ENCODE results near the genes ETV2, KMT2B, KIRREL2 and ZNF793.

- RAMPAGE, long total RNA = no peak
- RRBS = 90% methylated on average over 4 of the region's 14 CpGs
These were observed 8.1 kb downstream of the TMEM147 start for GRCh38 chr19:35553521-35554002.

- RAMPAGE, long total RNA = no peak
- RRBS = no CpG with 5 or more reads among the region's 10 CpGs
These were observed 5.7 kb upstream of the RBM42 start for GRCh38 chr19:35623008-35623631.

DNA sequence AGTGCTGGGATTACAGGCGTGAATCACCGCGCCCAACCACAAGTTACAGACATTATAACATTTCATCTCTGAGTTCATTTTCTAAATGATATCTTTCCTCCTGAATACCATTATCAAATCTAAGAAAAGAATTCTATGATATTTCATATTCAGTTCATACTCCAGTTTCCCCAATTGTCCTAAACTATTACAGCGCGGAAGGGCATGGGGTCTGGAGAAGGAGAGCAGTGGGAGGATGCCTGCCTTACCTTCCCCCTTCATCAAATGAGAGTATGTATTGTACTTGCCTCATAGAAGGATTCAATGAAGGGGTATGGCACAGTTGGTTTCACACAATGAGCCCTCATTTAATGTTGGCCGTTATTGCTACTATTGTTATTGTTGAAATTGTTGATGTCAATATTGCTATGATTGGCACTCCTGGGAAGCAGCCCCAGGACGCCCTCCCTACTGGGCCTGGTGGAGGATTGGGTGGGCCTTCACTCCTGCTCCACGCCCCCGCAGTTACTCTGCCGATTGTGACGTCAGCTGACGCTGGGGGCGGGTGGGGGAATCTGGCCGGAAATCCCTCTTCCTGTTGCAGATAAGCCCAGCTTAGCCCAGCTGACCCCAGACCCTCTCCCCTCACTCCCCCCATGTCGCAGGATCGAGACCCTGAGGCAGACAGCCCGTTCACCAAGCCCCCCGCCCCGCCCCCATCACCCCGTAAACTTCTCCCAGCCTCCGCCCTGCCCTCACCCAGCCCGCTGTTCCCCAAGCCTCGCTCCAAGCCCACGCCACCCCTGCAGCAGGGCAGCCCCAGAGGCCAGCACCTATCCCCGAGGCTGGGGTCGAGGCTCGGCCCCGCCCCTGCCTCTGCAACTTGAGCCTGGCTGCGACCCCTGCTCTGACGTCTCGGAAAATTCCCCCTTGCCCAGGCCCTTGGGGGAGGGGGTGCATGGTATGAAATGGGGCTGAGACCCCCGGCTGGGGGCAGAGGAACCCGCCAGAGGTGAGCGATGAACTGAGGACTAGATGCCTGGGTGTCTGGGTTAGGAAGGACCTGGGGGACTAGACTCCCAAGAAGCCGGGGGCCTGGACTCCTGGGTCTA is at the start of gene ETV2:
Gene ETV2 (plus strand): TSS at position 580 of the 1,091 bp plus-strand sequence.
- RAMPAGE, long total RNA = no peak
- RRBS = 74% methylated on average over 4 of the region's 35 CpGs

DNA sequence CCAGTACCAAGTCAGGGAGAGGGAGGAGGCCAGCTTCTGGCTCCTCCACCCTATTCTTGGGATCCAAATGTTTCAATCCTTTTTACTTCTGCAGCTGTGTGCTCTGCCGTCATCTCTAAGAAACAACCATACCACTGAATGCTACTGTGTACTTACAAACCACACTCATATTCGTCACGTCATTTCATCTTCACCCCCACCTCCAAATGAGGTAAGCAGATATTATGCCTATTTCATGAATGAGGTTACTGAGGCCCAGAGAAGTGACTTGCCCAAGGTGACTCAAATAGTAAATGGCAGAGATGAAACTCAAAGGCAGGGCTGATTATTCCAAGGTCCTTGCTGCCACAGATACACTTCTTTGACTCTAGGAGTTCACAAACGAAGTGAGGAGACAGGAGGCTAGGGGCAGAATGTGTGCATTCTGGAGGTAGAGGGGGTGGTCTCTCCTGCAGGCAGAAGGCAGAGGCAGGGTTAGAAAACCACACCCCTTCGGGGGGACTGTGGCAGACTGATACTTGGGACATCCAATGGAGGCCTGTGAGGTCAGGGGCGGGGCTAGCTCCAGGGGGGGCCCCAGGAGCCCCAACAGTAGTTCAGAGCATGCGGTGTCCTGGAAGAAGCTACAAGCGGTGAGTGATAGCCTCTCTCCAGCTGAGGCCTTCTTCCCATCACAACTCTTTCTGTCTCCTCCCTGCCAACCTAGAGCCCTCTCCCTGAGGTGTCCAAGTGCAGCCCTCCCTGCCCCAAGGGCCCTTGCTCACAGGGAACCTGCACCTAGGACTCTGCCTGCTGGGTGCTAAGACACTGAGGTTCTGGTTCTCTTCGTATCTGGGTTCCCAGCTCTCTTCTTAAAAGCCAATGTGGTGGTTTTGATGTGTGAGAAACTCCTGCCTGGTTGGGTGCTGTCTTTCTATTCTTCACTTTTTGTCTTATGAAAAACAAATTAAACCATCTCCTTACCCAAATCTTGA is 4.7 kb upstream of the KMT2B start:
- RAMPAGE, long total RNA = no peak
- RRBS = no CpG with 5 or more reads among the region's 9 CpGs

- RAMPAGE, long total RNA = no peak
- RRBS = 2% methylated on average over 61 of the region's 110 CpGs
These were observed at the start of gene KMT2B for GRCh38 chr19:35717377-35718166. TSS of gene KMT2B (plus strand) at chr19:35718003.

DNA sequence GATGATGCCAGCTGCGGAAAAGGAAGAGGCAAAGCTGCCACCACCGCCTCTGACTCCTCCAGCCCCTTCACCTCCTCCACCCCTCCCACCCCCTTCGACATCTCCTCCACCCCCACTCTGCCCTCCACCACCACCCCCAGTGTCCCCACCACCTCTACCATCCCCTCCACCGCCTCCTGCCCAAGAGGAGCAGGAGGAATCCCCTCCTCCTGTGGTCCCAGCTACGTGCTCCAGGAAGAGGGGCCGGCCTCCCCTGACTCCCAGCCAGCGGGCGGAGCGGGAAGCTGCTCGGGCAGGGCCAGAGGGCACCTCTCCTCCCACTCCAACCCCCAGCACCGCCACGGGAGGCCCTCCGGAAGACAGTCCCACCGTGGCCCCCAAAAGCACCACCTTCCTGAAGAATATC is 2.7 kb downstream of the KMT2B start:
- RAMPAGE, long total RNA = no peak
- RRBS = no CpG with 5 or more reads among the region's 14 CpGs

DNA sequence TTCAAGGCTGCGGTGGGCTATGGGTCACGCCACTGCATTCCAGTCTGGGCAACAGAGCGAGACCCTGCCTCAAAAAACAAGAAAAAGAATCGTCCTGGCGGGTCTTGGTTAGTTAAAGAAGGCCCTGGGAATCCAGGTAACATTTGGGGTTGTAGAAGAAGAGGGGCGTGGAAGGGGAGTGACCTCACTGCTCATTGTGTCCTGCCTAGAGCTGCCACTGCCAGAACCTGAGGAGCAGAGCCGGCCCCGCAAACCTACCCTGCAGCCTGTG is 6.6 kb downstream of the KMT2B start:
- RAMPAGE, long total RNA = no peak
- RRBS = no CpG with 5 or more reads among the region's 8 CpGs

- RAMPAGE, long total RNA = no peak
- RRBS = 3% methylated on average over 4 of the region's 15 CpGs
These were observed 338 bp downstream of the PSENEN start for GRCh38 chr19:35745749-35746228.

DNA sequence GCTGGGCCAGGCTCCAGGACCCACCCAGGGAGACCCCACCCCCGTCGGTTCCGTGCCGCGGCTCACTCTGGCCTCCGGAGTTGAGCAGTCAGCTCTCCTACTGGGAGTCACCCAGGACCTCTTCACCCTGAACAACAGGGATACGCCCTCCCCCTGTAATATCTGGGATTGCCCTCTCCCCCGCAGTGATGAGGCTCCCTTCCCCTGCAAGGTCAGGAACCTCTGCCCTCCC is 983 bp downstream of the HSPB6 start:
- RAMPAGE, long total RNA = no peak
- RRBS = no CpG with 5 or more reads among the region's 8 CpGs

GRCh38 chr19:35787049-35787634 is 11.8 kb downstream of the ARHGAP33 start:
- RAMPAGE, long total RNA = no peak
- RRBS = 89% methylated on average over 1 of the region's 17 CpGs

DNA sequence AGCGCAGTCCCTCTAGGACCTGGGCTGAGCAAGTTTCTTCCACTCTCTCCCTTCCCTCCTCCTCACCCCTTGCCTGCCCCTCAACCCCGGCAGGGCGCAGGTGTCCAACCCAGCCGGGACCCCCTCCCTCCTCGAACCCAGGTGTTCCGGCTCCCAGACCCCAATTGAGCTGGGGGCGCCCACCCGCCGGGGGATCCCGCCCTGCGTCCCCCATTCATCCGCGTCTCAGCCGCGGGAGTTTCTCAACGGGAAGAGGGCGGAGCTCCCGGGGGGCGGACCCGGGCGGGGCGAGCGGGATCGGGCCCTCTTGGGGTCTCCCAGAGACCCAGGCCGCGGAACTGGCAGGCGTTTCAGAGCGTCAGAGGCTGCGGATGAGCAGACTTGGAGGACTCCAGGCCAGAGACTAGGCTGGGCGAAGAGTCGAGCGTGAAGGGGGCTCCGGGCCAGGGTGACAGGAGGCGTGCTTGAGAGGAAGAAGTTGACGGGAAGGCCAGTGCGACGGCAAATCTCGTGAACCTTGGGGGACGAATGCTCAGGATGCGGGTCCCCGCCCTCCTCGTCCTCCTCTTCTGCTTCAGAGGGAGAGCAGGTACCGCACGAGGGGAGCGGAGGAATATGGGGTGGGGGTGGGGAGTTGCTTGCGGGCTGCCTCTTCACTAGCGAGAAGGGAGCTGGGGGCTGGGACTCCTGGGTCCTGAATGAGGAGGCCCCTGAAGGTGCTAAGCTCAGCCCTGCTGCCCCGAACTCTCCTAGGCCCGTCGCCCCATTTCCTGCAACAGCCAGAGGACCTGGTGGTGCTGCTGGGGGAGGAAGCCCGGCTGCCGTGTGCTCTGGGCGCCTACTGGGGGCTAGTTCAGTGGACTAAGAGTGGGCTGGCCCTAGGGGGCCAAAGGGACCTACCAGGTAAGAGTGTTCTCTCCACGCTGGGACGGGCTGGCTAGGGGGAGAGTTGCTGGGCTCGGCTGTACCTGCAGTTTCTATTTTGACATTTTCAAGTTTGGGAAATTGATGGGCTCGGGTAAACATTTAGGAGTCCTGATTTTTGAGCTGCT is at the start of gene KIRREL2:
Gene KIRREL2 (plus strand): TSS at position 320 of the 1,052 bp plus-strand sequence.
- RAMPAGE, long total RNA = no peak
- RRBS = 3% methylated on average over 12 of the region's 57 CpGs

- RAMPAGE, long total RNA = no peak
- RRBS = no CpG with 5 or more reads among the region's 7 CpGs
These were observed 1.8 kb downstream of the HCST start for GRCh38 chr19:35904092-35904594.

DNA sequence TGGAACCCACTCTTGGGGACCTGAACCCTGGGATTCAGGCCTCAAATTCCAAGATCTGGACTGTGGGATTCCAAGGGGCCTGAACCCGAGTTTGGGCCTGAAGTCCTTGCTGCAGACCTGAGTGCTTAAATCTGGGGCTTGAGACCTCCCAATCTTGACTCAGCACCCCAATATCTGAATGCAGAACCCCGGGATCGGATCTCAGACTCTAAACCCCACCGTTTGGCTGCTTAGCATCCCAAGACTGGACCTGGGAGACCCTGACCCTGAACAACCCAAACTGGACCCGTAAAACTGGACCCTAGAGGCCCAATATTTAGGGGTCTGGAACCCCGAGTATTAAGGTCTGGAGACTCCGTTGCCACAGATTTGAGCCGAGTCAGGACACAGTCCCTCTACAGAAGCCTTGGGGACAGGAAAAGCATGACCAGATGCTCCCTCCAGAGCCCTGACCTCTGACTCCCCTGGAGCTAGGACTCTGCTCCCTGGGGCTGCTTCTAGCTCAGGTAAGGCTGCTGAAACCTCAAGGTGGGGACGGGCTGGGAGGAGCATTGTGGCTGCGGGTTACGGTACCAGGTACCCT is 967 bp downstream of the LRFN3 start:
- RAMPAGE, long total RNA = no peak
- RRBS = no CpG with 5 or more reads among the region's 11 CpGs

- RAMPAGE, long total RNA = no peak
- RRBS = no CpG with 5 or more reads among the region's 3 CpGs
These were observed 9.1 kb upstream of the CLIP3 start for GRCh38 chr19:36041826-36042196.

- RAMPAGE, long total RNA = no peak
- RRBS = no CpG with 5 or more reads among the region's 11 CpGs
These were observed 366 bp downstream of the ZNF565 start for GRCh38 chr19:36214133-36214465.

DNA sequence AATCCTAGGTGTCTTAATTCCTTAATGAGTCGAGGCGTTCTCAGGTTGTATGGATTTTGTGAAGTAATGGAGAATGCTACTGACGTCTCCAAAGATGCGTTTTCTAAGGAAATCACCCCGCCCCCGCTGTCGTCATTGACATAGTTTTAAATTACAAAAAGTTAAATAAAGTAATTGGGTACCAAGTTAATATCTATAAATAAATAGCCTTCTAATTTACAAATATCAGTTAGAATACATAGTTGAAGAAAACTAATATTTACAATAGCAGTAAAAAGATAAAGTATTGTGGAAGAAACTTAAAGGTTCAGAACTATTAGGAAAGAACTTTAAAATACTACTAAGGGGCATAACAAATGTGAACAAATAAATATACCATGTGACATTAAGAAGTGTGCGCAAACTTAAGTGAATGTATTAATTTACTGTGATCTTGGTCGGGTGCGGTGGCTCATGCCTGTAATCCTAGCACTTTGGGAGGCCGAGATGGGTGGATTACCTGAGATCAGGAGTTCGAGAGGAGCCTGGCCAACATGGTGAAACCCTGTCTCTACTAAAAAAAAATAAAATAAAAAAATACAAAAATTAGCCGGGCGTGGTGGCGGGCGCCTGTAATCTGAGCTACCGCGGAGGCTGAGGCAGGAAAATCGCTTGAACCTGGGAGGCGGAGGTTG is 1.2 kb downstream of the ZNF146 start:
- RAMPAGE, long total RNA = no peak
- RRBS = no CpG with 5 or more reads among the region's 20 CpGs

DNA sequence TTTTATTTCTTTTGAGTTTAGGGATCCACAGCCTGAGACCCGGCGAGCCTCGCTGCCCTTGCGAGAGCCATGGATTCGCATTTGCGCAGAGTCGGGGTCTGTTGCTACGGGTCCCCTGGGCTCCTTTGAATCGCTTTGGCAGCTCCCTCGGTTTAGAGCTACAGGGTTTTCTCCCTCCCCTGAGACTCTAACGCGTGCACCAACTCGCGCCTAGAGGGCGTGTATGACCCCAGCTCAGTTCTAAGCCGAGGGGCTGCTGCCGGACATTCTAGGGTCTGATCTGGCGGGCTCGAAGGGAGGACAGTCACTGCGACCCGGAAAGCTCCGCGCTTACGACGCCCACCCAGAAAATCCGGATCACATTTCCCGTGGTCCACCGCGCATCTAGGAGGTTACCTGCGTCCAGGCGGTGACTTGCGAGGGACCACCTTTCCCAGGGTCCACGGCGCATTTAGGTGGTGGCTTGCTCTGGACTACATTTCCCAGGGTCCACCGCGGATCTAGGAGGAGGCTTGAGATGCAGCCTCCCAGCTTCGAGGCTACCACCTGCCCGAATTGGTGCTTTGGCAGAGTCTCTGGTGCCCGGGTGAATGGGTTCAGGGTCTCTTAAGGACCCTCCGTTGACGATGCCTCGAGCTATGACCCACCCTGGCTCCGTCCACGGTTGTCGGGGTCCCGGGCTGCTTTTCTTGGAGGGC is 30.3 kb downstream of the ZNF146 start:
- RAMPAGE, long total RNA = no peak
- RRBS = 4% methylated on average over 10 of the region's 46 CpGs

GRCh38 chr19:36423778-36424205 is 5.3 kb upstream of the ZFP82 start:
- RAMPAGE, long total RNA = no peak
- RRBS = no CpG with 5 or more reads among the region's 3 CpGs

GRCh38 chr19:36449031-36449785 is 30.8 kb upstream of the ZFP82 start:
- RAMPAGE, long total RNA = no peak
- RRBS = no CpG with 5 or more reads among the region's 5 CpGs

DNA sequence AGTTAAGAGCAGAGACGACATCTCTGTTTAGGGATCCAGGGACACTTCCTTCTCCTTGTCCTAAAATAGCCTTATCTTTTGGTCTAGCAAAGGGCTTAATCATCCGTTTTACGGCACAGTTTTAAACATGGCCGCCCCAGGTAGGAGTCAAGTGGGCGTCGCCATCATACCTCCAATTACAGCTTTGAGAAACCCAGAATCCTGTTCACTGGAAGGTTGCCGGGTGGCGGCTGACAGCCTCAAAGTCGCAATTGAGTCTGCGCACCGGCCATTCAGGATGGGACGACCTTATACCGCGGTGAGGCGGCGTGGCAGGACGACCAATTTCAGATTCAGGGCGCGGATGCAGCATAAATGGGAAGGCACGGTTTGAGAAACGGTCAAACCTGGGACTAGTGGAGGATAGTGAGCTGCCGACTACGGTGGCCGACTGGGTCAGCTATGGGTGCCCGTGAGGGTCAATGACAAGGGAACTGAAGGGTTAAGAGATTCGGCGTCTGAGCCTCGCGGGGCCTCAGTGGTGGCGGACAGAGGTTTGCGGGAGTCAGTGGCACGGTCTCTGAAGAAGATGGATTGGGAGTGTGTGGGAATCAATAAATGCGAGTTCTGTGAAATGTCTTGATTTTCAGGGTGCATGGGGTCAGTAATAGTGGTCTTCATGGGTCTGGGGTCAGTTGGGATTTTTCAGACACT is at the start of gene ZNF793:
Gene ZNF793 (plus strand): TSS at position 271 of the 693 bp plus-strand sequence.
- RAMPAGE, long total RNA = no peak
- RRBS = 7% methylated on average over 5 of the region's 33 CpGs

Measured in hepatocyte (in vitro differentiated cells and primary cell).